HTR-8/SVneo (cell line): ENCODE results near the genes SSR1 and SNRNP48.

GRCh38 chr6:5701084-5701772 is 305.5 kb downstream of the NRN1 start:
- RRBS, result 97% methylated on average over 2 of the region's 18 CpGs

- RRBS, result no CpG with 5 or more reads among the region's 23 CpGs
These were observed 244.2 kb downstream of the NRN1 start for GRCh38 chr6:5762331-5763150.

- RRBS, result no CpG with 5 or more reads among the region's 20 CpGs
These were observed 241.5 kb downstream of the NRN1 start for GRCh38 chr6:5764984-5765790.

- RRBS, result no CpG with 5 or more reads among the region's 34 CpGs
These were observed 114.5 kb downstream of the NRN1 start for GRCh38 chr6:5892057-5892796.

DNA sequence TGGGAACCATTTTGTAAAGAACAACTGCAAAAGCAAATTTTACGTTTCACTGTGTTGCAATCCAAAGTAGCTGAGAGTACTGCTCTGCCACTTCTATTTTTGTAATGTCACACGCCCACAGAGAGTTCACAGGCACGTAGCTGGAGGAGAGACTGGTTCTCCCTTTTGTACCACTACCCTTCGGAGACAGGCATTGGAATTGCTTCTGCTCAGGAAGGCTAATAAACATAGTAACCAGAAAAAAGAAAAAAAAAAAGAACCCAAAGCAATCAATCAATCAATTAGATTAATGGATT is 75.4 kb upstream of the F13A1 start:
- RRBS, result no CpG with 5 or more reads among the region's 4 CpGs

DNA sequence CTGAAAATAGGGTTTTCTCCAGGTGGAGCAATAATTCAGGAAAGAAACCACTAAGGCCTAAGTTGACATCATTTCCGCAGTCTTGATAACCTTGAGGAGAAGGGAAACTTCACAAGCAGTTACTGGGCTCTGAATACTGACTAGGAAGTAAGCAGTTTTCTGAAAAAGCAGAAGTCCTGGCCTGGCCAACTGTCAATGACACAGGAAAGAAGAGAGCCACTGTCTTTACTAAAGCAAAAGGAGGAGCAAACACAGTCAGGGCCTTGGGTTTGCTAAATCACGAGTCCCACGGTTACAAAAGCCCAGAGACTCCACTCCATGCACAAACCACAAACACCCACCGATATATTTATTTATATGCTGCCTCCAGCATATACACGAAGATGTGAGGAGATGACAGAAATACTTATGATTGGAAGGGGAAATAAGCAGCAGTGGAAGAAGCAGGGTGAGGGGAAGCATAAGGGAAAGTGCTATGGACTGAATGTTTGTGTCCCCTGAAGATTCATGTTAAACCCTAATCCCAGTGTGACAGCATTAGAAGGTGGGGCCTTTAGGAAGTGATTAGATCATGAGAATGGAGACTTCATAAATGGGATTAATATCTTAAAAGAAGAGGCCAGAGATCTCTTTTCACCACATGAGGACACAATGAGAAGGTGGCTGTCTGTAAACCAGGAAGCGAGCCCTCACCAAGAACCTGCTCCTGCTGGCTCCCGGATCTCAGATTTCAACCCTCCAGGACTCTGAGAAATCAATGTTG is 3.7 kb downstream of the LY86 start:
- RRBS, result no CpG with 5 or more reads among the region's 7 CpGs

GRCh38 chr6:6694271-6694730 is 105.8 kb downstream of the LY86 start:
- RRBS, result no CpG with 5 or more reads among the region's 7 CpGs

GRCh38 chr6:6725176-6725613 is 136.7 kb downstream of the LY86 start:
- RRBS, result no CpG with 5 or more reads among the region's 16 CpGs

- RRBS, result no CpG with 5 or more reads among the region's 14 CpGs
These were observed 167.4 kb upstream of the RREB1 start for GRCh38 chr6:6940320-6940743.

- RRBS, result no CpG with 5 or more reads among the region's 4 CpGs
These were observed 135.3 kb upstream of the RREB1 start for GRCh38 chr6:6972368-6972905.

GRCh38 chr6:7115991-7116266 is 8.2 kb downstream of the RREB1 start:
- RRBS, result no CpG with 5 or more reads among the region's 4 CpGs

GRCh38 chr6:7137297-7138070 is 29.7 kb downstream of the RREB1 start:
- RRBS, result no CpG with 5 or more reads among the region's 12 CpGs

DNA sequence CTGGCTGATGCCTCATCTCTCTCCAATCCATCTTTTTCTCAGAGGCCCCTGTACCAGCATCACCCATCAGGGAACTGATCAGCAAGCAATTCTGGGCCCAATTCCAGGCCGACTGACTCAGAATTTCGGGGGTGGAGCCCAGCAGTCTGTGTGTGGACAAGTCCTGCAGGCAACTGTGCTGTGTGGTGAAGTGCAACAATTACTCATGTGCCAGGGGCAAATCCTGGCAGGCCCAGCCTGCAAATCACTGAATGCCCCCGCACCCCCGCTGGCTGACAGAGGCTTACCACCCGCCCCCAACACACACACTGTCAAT is 45.6 kb downstream of the SSR1 start:
- RRBS, result no CpG with 5 or more reads among the region's 5 CpGs

DNA sequence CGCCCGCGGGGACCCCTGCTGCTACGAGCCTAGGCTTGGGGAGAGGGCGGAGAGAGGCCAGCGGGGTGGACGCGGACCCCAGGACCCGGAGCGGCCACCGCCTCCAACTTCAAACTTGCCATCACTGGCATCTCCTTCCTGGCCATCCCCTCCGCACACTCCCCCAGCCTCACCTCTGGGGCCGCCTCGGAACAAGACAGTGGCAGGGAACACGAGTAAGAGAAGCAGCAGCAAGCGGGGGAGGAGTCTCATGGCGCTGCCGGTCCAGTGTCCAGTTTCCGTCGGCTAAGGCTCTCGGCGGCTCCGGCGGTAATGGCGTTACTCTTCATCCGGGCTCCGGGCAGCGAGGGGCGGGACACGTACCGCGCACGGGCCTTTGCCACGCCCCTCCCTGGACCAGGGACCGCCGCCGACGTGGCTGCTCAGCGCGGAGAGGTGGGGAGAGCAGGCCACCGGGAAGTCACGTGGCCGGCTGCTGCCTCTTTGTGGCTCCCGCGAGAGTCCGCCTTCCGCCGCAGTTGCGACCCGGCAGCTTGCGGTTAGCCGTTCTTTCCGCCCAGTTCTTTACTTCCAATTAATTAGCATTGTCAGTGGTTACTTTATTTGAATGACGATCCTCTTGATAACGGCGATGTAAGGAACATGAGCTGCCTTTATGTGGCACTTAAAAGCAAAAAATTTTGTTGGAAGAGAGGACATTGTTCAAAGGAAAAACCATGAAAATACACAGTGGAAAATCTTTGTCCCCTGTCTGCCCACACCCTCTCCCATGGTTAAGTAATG is at the start of gene SSR1:
TSS of gene SSR1 (minus strand) at position 331 of the 783 bp plus-strand sequence.
- RRBS, result 1% methylated on average over 24 of the region's 56 CpGs

GRCh38 chr6:7513361-7514003 is 28.0 kb upstream of the DSP start:
- RRBS, result no CpG with 5 or more reads among the region's 7 CpGs

DNA sequence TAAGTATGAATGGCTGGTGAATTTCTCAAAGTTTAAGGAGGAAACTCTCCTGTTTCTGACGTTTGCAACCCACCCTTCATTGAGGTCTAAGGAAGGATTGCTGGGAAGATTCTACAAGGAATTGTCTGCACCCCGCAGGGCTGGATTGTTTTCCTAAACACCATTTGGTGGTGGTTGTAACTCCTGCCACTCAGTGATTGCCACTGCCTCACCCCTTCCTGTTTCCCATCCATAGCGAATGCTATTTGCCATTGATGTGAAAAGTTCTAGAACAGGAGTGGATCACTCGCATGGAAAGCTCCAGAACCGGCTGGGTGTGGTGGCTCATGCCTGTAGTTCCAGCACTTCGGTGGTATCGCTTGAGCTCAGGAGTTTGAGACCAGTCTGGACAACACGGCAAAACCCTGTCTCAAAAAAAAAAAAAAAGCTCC is 8.6 kb upstream of the DSP start:
- RRBS, result no CpG with 5 or more reads among the region's 8 CpGs

DNA sequence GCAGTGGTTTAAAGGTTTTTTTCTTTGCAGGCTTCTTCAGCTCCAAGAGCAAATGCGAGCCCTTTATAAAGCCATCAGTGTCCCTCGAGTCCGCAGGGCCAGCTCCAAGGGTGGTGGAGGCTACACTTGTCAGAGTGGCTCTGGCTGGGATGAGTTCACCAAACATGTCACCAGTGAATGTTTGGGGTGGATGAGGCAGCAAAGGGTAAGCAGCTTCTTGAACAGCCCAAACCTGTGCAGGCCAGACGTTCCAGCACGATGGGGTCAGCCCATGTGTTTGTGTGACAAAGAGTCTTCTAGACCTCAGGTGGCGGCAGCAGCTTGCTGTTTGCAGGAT is 17.7 kb downstream of the DSP start:
- RRBS, result no CpG with 5 or more reads among the region's 6 CpGs

DNA sequence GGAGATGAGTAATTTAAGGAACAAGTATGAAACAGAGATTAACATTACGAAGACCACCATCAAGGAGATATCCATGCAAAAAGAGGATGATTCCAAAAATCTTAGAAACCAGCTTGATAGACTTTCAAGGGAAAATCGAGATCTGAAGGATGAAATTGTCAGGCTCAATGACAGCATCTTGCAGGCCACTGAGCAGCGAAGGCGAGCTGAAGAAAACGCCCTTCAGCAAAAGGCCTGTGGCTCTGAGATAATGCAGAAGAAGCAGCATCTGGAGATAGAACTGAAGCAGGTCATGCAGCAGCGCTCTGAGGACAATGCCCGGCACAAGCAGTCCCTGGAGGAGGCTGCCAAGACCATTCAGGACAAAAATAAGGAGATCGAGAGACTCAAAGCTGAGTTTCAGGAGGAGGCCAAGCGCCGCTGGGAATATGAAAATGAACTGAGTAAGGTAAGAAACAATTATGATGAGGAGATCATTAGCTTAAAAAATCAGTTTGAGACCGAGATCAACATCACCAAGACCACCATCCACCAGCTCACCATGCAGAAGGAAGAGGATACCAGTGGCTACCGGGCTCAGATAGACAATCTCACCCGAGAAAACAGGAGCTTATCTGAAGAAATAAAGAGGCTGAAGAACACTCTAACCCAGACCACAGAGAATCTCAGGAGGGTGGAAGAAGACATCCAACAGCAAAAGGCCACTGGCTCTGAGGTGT is 10.0 kb upstream of the SNRNP48 start:
- RRBS, result no CpG with 5 or more reads among the region's 13 CpGs

GRCh38 chr6:7589825-7590906 is at the start of gene SNRNP48:
TSS of gene SNRNP48 (plus strand) at chr6:7590198.
- RRBS, result 1% methylated on average over 31 of the region's 72 CpGs

GRCh38 chr6:7698163-7698717 is 27.7 kb upstream of the BMP6 start:
- RRBS, result no CpG with 5 or more reads among the region's 9 CpGs